Metastatic Liver Carcinoma in the Lung (tissue), 2 donors: Measurements from ENCODE around the genes DAP and DNAH5.

DNA sequence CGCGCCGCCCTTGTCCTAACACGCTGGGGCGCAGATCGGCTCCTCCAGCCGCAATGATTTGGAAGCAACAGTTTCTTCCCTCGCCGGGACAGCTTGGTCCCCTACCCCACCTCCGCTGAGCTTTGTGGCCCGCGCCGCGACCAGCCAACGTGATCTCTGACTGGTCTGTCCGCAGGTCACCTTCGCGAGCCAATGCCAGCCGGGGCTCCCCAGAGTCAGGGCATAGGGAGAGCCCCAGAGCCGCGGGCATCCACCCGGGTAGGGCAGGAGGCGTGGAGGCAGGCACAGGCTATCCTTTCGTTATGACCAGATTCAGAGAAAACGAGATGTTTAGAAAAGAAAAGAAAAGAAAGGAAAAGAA lies 1.4 kb downstream of the ANKRD33B start:
- PRO-cap, 2 experiments = peak in 1 of 2 experiments; most common minus-strand start position 158 of the sequence (in 1)

GRCh38 chr5:10565657-10566328 lies 1.9 kb downstream of the ANKRD33B start:
- PRO-cap, 2 experiments = no peak in any of the 2 experiments

DNA sequence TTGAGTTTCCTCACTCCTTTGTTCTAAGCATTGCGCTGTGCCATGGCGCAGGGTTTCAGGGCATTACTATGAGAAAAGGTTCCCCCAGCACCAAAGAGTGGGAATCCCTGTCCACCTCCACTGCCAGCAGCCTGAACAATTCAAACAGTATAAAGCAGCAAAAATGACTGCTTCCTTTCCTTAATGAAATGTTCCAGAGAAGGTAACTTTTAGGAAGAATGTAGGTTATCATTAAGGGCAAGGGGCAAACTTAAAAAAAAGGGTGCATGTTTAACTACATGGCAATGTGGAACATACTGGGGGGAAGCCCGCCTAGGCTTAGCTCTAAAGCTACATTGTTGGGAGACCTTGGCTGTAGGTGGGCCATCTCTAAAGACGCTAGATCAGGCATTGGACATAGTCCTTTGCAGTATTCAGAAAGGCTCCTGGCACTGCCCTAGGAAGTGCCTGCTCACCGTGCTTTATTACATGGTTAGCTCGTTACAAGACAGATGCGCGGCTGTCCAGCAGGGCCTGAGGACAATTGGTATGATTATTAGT lies 64.2 kb downstream of the DAP start:
- PRO-cap, 2 experiments = no peak in any of the 2 experiments

GRCh38 chr5:10760547-10761638 lies at the start of gene DAP:
Gene DAP, minus strand, starts transcription at chr5:10761234.
- PRO-cap, 2 experiments = peak in 2 of 2 experiments; most common plus-strand start chr5:10760735 (in 1); most common minus-strand start chr5:10761148 (in 1)

- PRO-cap, 2 experiments = no peak in any of the 2 experiments
Measured at GRCh38 chr5:11346462-11346891, 557.8 kb downstream of the CTNND2 start.

GRCh38 chr5:12888389-12888700 lies 984.1 kb upstream of the CTNND2 start:
- PRO-cap, 2 experiments = no peak in any of the 2 experiments

- PRO-cap, 2 experiments = no peak in any of the 2 experiments
Measured at GRCh38 chr5:13944407-13944906, at the start of gene DNAH5. Gene DNAH5, minus strand, starts transcription at chr5:13944688.

DNA sequence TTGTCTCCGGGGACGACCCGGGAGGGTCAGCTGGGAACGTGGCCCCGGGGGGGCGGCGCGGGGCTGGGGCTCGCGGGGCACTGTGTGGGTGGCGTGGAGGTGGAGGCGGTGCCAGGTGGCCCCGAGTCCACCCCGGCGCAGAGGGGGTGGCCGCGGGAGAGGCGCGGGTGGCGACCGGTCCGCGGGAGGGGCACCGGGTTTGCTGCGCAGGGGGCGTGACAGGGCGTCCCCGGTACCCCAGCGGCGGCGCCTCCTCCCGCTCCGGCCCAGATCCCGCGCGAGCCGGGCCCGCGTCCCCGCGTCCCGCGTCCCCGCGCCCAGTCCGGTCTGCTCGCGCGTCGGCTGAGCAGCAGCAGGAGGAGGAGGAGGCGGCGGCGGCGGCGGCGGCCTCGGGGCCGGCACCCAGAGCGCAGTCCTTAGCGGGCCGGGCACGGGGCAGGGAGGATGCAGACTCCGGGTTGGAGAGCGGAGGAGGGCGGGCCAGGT lies 1.4 kb downstream of the TRIO start:
- PRO-cap, 2 experiments = peak in 2 of 2 experiments; most common plus-strand start position 320 of the sequence (in 2); most common minus-strand start position 201 of the sequence (in 1)

DNA sequence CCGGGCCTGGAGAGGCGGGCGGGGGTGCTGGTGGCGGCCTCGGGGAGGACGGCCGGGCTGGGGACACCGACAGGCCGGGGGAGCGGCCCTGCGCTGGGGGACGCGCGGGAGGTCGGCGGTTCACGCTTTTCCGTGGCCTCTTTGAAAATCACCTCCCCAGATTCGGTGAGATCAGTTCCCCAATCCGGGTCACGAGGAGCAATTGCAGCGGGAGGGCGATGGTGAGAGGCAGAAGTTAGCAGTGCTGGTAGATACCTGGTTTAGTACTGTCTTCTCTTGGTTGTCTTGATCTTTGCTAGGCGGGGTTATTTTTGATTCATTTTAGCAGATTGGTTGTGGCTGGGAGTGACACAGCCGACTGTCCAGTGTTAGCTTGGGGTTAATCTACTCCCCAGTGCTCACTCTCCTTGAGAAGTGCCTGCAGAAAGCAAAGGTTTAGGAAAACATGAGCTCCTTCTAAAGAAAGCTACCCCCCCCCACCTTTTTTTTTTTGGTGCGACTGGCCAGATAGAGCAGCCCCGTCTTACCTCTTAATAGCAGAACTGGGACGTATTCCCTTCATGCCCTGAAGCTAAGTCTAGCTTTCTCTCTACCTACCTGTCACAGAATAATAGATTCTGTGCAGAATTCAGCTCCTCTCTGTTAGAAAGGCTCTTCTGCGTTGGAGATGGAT lies 2.0 kb downstream of the TRIO start:
- PRO-cap, 2 experiments = peak in 1 of 2 experiments; most common plus-strand start position 201 of the sequence (in 1); most common minus-strand start position 141 of the sequence (in 1)

GRCh38 chr5:14163854-14164577 lies 20.9 kb downstream of the TRIO start:
- PRO-cap, 2 experiments = no peak in any of the 2 experiments

DNA sequence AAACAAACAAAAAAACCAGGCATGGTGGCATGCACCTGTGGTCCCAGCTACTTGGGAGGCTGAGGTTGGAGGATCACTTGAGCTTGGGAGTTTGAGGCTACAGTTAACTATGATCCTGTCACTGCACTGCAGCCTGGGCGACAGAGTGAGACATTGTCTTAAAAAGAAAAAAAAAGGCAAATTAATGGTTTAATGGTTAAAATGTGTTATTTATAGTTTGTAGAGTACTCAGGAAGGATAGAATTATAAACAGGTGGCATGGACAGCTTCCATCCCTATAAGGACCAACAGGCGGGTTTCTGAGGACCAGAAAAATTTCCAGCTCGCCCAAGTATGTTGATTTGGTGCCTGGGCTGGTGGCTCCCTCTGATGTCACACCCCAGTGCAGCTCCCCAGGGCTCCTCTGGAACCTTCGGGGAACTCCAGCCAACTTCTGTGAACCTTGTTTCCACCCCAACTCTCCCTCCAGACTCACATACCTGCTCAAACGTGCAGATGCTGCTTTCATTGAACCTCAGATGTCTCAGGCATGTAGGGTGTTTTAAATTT lies 68.9 kb downstream of the TRIO start:
- PRO-cap, 2 experiments = no peak in any of the 2 experiments

GRCh38 chr5:14246315-14246954 lies 103.3 kb downstream of the TRIO start:
- PRO-cap, 2 experiments = no peak in any of the 2 experiments

GRCh38 chr5:14336255-14337040 lies 193.3 kb downstream of the TRIO start:
- PRO-cap, 2 experiments = no peak in any of the 2 experiments

DNA sequence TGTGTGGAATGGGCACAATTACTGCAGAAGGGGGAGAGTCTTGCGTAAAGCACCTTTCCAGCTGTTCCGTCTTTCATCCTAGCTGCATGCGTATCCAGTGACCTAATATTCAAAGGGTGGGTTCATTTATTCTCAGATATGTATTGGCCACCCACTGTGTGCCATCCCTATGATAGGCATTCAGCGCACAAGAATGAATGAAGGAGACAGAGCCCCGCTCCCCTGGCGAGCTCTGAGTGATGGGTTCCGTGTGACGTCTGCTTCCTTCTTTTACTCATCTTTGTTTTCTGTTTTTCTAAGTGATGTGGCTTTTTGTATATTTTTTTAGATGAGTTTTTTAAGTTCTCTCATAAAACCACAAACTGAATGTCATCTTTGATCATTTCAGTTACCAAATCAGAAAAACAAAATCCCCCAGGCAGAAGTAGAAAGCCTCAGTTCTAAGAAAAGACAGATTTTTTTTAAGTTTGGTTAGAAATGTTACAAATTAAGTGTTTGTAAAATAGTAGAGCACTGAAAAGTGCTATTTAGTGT lies 168.2 kb upstream of the OTULINL start:
- PRO-cap, 2 experiments = no peak in any of the 2 experiments

DNA sequence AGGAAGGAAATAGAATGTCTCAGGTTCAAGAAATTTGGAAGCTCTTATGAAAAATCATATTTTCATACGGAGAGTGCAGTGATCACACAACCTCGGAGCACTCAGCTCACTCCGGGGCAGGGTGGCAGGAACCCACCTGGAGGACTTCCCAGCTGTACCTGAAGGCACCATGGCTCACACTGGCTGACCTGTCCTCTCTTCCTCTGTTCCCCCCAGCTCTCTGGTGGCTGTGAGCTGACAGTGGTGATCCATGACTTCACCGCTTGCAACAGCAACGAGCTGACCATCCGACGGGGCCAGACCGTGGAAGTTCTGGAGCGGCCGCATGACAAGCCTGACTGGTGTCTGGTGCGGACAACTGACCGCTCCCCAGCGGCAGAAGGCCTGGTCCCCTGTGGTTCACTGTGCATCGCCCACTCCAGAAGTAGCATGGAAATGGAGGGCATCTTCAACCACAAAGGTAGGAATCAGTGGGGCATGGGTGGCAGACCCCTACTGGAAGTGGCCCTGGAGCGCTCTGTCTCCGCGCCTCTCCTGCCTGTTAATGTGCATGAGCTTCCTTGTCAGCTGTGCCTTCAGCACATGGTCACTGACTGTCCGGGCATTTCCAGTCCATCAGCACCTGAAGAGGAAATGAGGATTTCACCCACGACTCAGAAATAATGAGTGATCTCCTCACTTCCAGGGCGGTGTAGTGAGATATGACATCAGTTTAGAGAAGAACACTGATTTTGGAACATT lies 161.9 kb upstream of the OTULINL start:
- PRO-cap, 2 experiments = no peak in any of the 2 experiments

GRCh38 chr5:14449736-14450613 lies 131.6 kb upstream of the OTULINL start:
- PRO-cap, 2 experiments = no peak in any of the 2 experiments

- PRO-cap, 2 experiments = no peak in any of the 2 experiments
Measured at GRCh38 chr5:14503876-14504699, 77.5 kb upstream of the OTULINL start.

GRCh38 chr5:14510350-14510594 lies 71.3 kb upstream of the OTULINL start:
- PRO-cap, 2 experiments = no peak in any of the 2 experiments

DNA sequence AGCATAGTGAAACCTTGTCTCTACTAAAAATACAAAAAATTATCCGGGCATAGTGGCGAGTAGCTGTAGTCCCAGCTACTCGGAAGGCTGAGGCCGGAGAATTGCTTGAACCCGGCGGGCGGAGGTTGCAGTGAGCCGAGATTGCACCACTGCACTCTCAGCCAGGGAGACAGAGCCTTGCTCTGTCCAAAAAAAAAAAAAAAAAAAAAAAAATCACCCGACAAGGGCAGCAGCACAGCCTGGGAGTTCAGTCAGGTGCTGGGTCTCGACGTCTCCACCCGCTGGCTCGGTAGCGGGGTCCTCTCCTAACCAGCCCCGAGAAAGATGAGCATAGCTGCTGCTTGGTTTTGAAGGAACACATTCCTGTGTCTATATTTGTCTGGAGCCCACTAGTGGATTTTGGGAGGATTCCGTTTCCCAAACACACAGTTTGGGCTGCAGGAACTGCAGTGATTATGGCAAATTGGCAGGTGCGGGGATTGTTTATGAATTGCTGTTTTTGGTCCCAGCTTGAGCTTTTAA lies 1.1 kb downstream of the OTULINL start:
- PRO-cap, 2 experiments = peak in 2 of 2 experiments; most common plus-strand start position 250 of the sequence (in 2)

DNA sequence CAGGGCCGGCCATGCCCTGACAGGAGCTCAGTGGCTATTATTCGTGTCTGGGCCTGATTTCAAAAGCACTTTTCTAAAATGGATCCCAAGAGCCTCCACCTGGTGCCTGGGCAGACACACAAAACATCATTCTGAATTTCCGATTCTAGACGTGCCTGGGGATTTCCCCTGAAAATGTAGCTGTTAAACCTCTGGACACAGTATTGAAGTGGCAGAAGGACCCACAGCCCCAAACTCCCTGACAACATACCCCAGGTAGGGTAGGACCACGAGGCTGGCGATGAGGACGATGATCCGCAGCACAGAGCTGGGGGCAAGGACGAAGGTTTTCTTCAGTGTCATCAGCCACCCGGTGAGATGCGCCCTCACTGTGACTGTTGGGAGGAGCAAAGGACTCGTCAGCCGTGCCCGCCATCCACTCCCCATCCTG lies 48.8 kb downstream of the OTULIN start:
- PRO-cap, 2 experiments = no peak in any of the 2 experiments